Fibroblast of the aortic adventitia (primary cell): ENCODE measurements around a stretch of chr4.

DNA sequence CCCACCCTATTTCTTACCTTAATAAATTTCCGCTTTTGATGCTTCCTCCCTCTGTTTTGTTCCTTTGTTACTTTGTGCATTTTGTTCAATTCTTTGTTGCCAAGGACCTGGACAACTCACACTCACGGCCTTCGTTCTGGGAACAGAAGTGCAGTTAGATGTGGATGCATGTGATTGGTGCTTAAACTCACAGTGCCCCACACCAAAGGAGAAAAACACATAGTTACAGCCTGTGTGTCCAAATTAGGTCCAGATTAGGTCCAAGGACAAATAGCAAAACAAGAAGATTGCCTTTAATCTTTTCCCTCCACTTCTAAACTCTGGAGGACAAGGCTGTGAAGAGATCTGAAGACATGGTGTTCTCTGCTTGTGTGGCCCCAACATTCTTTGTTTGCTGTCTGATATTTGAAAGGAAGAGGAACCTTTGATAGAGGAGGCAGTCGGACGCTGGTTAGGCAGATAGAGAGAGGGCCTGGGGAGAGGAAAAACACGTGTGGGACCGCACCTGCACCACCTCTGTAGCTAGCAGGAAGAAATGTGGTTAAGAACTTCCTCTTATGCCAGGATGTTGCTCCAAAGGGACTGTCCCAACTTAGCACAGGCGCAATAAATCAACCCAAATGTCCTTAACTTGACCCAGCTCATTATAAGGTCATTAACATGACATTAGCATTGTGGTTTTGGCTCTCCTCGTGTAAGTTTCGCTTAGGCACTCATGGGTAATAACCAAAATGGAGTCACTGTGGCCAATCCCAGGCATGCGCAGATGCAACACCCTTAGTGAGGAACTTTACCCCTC lies 1.6 kb upstream of the ZNF595 start:
- CAGE, long polyA plus RNA: no peak

GRCh38 chr4:435359-435937 lies 63.5 kb downstream of the ZNF721 start:
- CAGE, long polyA plus RNA: no peak

DNA sequence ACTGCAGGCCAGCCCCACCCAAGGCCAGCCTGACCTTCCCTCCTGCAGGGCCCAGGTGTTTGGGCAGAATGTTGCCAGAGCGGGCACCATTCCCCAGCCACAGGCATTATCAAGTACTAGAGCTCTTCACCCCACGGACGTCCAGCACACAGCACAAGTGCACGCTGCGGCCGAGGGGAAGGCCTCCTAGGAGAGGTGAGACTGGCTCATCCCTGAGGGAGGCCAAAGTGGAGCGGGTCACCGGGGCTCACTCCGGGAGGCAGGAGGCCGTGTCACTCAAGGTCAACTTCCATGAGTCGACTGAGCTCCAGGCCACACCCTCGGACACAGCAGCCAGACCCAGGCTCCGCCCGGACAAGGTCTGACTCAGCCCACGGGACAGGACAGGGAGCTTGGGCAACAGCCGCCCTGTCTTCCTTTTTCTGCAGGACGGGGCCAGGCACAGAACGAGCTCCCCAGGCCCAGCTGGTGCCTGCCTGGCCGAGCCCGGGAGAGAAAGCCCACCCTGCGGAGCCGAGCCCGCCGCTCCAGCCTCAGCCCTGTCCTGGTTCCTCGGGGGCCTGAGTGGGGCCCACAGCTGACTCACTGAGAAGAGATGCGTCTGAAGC lies 1.8 kb downstream of the SLC49A3 start:
- CAGE, long polyA plus RNA: no peak

- CAGE, long polyA plus RNA: no peak
These were observed 594 bp downstream of the SLC49A3 start for GRCh38 chr4:688268-688845.

DNA sequence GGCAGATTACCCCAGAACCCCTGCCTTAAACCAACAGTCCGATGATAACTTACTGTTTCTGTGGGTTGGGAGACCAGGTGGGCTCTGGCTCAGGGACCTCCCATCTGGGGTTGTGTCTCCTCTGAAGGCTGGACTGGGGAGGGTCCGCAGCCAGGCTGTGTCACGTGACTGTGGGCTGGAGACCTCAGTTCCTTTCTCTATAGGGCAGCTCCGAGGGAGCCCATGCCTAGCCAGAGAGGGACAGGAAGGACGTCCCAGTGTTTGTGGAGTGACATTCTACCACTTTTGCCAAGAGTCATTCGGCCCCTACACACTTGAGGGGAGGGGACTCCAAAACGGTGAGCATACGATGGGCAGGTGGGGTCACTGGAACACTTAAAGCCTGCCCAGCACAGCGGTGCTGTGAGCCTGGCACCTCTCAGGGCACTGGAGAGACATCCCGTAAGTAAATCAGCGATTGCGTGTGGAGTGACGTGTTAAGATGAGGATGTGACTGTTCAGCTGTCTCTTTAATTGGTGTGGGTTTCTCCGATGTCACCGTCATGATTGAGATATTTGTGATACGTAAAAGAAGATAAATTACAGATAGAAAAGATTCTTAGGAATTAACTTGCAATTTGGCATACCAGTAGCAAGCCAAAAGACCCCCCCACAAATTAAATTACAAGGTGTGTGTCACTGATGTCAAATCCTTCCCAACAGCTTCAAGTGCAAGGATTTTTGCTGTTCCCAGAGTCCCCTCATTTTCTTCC lies 4.6 kb downstream of the PCGF3 start:
- CAGE, long polyA plus RNA: no peak

DNA sequence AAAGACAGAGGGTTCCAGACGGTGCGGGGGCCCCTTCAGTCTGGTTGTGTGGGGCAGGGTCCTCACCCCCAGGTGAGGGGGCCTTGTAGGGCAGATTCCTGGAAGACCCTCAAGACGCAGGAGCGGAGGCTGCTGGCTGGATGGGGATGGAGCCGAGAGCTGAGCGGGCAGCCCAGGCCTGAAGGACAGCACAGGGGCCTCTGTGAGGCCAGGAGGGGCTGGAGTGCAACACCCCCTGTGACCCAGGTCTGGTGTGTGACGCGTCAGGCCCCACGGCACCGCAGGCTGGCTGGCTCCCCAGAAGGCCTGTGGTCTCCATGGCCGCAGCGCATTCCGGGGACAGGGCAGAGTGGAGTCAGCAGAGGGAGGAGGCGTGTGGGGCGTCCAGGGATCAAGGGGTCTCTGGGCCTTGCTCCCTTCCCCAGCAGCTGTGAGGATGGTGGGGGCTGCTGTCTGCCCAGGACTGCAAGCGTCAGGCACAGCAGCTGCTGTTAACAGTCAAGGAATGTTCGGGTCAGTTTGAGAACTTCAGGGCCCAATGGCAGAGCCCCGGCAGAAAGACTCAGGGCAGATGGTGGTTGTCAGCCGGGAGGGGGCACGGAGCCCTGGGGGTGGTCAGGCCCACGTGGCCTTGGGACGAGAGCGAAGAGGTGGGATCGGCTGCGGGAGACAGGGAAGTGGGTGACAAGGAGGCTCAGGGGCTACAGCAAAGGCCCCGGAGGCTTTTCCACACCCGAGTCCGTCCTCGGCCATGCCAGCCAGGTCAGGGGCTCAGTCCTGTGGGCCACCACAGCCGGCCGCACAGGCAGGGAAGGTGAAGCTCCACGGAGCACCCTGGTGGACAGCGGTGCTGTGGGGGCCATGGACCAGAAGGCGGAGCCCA lies 18.2 kb downstream of the PCGF3 start:
- CAGE, long polyA plus RNA: no peak

GRCh38 chr4:749841-750701 lies 44.4 kb downstream of the PCGF3 start:
- CAGE, long polyA plus RNA: no peak

DNA sequence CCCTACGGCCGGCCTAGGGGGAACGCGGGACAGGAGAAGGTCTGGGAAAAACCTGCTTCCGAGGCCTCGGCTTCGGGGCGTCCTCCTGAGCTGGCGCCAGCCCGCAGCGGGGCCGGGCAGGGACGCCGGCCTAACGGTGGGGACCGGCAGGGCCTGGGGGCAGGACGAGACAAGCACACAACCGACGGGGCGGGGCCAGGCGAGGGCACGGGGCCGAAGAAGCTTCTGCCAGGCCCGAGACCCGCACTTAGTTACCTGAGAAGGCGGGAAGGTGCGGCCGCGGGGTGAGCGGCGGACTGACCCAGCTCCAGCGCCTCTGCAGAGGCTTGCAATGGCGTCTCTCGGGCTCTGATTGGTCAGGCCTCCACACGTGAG lies 44.4 kb downstream of the CPLX1 start:
- CAGE, long polyA plus RNA: no peak

GRCh38 chr4:889406-889675 lies 42.8 kb downstream of the GAK start:
- CAGE, long polyA plus RNA: no peak

DNA sequence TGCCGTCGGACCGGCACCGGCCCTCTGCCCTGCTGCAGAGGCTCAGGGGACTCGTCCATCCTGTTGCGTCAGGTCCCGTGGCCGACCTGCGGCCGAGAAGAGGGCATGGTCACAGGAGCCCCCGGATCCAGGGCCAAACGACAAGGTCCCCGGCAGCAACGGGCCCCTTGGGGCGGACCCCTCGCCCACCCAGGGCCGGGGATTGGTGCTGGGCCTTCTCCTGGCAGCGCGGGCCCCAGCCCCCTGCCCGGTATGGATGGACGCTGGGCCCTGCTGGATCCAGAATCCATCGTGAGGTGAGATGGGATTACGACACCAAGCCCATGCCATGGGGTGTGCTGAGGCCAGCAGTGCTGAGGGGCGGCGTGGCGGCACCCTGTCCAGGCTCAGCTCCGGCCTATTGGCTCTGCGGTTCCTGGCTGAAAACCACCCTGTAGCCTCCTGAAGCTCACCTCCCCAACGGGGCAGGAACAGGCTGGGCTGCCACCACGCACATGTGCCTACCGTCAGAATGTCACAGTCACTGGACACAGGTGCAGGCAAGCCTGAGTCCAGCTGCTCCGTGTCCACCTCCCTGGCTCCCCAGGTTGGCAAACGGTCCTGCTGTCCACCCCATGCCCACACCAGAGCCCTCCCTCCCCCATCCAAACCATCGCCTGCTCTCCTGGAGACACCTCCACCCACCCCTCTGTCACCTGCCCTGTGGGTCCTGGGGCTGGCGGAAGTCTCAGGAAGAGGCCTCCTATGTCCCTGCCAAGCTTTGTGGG lies 1.4 kb downstream of the SLC26A1 start:
- CAGE, long polyA plus RNA: no peak

- CAGE, long polyA plus RNA: no peak
These were observed 7.9 kb upstream of the SLC26A1 start for GRCh38 chr4:1001040-1001589.

DNA sequence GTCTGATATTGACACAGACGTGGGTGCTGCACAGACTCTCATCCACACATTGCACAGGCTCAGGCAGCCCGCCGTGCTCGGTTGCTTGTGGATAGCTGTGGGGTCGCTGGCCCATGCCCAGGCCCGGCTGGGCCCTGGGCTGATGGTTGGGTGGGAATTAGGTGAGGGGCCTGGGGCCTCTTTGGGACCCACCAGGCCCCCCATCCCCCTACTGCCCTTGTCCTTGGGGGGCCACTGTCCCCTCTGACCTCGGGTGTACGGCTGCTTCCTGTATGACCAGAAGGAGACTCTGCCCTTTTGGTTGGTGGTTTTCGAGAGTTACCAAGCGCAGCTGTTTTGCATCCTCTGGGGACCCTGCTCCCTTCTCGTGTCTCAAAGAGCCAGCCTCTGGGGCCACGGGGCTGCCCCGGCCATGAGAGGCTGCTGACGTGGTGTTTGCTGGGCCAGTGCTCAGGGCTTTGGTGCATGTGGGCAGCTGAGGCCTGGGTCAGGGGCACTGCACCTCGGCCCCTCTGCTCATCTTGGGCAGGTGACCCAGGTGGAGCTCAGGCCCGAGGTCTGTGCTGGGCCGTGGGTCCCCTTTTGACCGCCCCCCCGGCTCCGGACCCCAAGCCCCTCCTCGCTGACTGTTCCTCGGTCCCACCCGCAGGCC lies 10.3 kb downstream of the FGFRL1 start:
- CAGE, long polyA plus RNA: no peak

DNA sequence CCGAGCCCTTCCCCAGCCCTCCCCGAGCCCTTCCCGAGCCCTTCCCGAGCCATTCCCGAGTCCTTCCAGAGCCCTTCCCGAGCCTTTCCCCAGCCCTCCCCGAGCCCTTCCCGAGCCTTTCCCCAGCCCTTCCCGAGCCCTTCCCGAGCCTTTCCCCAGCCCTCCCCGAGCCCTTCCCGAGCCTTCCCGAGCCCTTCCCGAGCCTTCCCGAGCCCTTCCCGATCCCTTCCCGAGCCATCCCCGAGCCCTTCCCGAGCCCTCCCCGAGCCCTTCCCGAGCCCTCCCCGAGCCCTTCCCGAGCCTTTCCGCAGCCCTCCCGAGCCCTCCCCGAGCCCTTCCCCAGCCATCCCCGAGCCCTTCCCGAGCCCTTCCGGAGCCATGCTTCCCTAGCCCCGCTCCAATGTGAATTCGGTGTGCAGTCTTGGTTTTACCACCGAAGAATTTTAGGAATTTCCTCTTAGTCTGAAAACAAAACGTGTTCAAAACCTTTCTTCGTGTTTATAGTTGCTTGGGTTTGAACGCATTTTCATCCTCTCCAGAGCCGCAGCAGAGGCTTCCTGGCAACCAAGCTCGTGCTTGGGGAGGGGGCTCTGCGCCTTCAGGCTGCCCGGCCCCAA lies 35.2 kb downstream of the FGFRL1 start:
- CAGE, long polyA plus RNA: no peak

GRCh38 chr4:1192505-1192860 lies 20.1 kb upstream of the SPON2 start:
- CAGE, long polyA plus RNA: no peak

DNA sequence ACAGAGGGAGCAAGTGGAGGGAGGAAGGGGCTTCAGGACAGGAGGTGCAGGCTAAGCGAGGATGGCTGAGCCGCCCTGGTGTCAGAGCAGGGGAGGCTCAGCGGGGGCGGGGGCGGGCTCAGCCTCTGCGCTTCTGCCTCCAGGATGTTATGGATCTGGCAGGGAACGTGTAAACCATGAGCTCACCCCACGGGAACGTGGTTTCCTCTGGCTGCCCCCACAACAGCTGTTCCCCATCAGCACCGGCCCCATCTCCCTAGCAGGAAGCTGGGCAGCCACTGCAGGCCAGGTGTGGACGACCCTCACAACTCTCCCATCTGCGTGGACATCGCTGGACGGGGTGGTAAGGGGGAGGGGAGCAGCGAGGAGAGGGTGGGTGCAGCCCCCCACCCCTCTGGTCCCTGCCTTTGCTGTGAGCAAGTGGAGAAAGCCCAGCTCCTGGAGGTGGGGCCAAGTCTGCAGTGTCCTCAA lies 28.0 kb upstream of the SPON2 start:
- CAGE, long polyA plus RNA: no peak

DNA sequence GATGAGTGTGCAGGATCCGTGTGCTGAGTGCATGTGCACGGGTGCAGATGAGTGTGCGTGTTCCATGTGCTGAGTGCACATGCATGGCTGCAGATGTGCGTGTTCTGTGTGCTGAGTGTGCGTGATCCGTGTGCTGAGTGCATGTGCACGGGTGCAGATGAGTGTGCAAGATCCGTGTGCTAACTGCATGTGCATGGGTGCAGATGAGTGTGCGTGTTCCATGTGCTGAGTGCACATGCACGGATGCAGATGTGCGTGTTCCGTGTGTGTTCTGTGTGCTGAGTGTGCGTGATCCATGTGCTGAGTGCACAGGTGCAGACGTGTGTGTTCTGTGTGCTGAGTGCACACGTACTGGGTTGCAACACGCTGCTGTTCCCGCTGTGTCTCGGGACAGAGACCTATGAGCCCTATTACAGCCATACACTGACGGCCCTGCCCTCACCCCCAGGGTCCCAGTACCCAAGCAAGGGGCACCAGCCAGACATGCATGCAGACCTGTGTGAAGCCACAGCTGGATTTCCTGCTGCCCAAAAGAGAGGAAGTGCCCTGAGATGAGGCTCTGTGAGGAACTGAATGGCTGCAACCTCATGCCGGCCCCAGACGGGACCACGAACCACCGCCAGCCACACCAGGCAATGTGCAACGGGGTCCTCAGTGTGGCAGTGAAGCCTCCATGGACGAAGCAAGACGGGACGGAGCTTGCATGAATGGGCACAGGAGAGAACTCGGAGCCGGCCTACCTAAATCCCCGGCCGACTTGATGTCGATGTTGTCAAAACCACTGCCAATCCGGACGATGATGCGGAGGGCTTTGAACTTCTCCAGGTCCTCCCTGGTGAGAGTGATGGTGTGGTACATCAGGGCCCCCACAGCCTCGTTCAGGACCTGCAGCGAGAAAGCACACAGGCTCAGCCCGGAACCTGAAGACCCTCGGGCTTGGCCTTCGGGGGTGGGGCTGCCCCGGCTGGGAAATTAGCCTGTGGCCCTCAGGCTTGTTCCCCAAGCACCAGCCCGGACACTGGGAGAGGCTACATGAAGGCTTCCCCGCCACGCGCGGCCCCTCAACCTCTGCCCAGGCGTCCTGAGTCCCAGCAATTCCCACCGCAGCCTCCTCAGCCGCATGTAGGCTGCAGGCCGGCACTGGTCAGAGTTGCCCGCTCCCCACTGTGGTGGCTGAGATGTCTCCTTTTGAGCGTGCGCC lies 21.1 kb downstream of the CTBP1 start:
- CAGE, long polyA plus RNA: no peak

GRCh38 chr4:1229201-1229569 lies 19.7 kb downstream of the CTBP1 start:
- CAGE, long polyA plus RNA: no peak

DNA sequence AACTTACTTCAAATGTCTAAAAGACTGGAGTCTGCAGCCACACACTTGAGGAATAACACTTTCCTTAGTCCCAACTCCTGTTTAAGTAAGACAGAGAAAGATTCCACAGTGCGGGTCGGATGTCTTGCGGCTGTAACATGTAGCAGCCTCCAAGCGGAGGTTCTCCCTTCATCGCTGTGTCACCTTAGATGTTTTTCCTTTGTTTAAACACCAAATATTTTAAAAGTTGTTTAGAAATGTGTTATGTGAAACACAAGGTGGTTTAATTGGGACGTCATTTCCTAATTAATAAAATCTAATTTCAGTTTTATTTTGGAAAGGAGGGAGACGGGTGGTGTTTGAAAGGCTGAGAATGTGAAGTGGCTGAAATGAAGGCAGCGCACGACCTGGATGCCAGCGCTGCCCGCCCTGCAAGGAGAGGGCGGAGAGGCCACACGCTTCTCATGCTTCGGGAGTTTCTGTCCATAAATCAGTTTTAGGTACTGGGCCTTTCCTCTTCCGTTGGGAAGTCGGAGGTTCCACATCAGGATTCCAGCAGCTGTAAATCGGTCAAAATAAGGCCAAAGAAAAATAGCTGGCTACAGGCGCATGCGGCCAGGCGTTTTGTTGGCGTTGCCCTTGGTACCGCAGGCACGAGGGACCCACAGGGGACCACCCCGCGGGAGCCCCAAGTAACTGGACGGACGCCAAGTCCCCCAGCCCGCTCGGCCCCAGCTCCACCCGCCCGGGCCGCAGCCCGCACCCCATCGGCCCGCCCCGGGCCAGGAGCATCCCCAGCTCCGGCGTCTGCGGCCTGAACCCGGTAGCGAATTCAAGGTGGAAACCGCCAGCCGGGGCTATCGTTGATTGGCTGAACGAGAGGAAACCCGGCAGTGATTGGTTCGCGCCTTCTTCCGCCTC lies 563 bp upstream of the MAEA start:
- CAGE, long polyA plus RNA: no peak

GRCh38 chr4:1311965-1312298 lies 22.2 kb downstream of the MAEA start:
- CAGE, long polyA plus RNA: no peak

- CAGE, long polyA plus RNA: no peak
These were observed 3.9 kb downstream of the TMEM129 start for GRCh38 chr4:1717083-1717738.